Neural progenitor cell (in vitro differentiated cells): ENCODE data around the genes C16orf46 and GAN.

DNA sequence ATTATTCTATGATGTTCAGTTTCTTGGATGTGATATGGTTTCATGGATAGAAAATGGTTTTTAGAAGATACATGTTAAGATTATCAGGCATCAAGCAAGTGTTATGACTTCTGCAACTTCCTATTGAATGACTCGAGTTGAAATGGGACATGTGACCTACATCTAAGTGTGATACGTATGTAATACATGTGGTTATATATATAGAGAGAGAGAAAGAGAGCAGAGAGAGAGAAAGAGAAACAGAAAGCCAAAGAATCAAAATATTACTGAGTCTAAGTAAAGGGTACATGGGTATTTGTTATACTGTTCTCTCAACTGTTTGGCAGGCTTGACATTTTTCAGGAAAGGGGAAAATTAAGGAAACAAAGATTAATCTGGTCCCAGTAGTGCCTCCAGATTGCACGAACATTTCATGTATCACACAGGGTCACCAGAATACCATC, 1.6 kb downstream of the TMEM170A start:
- RAMPAGE, long total RNA = no peak

- RAMPAGE, long total RNA = no peak
Observed at GRCh38 chr16:75506524-75507152, 11.4 kb upstream of the CHST6 start.

GRCh38 chr16:75527677-75528354, 8.1 kb downstream of the CHST5 start:
- RAMPAGE, long total RNA = no peak

DNA sequence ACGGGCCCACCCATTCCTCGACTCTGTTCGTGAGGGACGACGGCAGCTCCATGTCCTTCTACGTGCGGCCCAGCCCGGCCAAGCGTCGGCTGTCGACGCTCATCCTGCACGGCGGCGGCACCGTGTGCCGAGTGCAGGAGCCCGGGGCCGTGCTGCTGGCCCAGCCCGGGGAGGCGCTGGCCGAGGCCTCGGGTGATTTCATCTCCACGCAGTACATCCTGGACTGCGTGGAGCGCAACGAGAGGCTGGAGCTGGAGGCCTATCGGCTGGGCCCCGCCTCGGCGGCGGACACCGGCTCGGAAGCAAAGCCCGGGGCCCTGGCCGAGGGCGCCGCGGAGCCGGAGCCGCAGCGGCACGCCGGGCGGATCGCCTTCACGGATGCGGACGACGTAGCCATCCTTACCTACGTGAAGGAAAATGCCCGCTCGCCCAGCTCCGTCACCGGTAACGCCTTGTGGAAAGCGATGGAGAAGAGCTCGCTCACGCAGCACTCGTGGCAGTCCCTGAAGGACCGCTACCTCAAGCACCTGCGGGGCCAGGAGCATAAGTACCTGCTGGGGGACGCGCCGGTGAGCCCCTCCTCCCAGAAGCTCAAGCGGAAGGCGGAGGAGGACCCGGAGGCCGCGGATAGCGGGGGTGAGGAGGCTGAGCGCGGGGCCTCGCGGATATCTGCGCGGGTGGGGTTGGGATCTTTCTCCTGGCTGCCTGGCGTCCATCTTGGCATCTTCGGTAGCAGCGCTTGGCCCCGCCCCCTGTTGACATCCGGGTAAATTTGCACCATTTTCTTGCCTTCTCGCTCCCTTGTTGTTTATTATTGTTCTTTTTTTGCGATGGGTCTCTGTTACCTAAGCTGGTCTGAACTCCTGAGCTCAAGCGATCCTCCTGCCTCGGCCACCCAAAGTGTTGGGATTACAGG, 602 bp downstream of the TERF2IP start:
- RAMPAGE, long total RNA = no peak

GRCh38 chr16:75760971-75761457, 34.7 kb upstream of the CPHXL start:
- RAMPAGE, long total RNA = no peak

GRCh38 chr16:75827493-75827767, 101.1 kb upstream of the CPHXL start:
- RAMPAGE, long total RNA = no peak

DNA sequence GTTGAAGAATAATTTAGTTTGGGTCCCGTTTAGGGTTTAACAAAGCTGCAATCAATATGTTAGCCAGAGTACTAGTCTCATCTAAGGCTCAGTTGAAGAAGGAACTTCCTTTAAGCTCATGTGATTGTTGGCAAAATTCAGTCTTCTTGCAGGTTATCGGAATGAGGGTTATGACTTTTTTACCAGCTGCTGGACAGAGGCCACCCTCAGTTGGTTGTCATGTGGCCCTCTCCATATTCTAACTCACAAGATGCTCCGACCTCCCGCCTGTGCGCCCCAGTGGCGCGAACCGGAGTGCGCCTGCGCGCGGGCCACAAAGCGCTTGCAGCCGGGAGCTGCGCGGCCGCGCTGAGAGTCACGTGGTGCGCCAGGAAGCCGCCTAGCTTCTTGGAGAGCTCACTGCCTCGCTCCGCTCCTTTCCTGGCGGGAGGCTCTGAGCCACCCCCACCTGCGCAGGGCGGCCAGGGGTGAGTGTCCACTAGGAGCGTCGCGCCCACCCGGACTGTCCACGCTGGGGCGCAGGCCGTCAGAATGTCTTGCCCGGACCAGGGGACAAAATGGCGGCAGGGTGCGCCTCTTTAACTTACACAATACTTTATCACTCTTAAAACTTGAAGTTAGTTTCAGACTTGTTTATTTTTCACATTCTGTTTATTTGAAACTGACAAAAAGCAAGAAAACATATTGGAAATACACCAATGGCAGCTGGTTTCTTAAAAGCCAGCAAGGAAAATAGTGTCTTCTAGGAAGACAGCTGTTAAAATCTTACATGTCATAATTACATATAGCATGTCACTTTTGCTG, 357.7 kb downstream of the CNTNAP4 start:
- RAMPAGE, long total RNA = no peak

DNA sequence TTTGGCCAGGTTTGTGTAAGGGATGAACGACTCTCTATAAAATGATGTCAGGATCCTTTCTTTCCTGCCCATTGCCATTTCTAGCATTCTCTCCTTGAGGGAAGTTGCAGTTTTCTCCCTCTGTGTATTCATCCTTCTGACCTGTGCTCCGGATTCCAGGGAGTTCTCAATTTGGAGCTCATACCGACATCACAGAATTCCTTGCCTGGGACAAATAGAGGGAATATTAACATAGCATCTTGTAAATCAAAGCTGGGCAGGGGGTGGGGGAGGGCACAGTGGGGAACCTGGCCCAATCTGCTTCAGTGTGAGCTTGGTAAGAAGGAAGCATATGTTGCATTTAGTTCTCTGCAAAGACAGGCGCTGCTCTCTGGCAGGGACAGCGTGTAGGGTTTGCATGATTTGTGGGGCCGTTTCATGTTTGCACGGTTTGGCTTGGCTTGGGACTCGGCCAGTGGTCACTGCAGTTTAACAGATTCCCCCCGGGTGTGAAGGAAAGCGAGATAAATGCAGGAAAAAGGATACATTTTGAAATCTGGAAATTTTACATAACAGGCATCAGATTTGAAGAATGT, 177.9 kb downstream of the WWOX start:
- RAMPAGE, long total RNA = no peak

DNA sequence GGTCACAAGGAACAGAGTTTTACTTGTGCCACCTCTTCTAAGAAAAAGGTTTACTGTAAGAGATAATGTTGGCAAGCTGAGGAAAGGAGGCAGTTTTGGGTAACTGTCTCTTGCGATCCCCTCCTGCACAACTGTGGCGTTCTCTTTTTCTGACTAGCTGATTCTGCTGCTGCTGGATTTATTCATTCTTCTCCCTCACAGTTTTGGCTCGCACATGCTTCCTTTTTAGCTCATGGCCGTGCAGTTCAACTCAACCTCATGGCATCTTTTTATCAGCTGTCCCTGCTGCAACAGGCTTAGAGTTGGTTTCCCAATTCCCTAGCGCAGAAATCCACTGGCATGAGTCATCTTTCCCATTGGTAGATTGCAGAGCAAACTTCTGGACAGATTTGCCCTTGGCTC, 584.4 kb downstream of the WWOX start:
- RAMPAGE, long total RNA = no peak

DNA sequence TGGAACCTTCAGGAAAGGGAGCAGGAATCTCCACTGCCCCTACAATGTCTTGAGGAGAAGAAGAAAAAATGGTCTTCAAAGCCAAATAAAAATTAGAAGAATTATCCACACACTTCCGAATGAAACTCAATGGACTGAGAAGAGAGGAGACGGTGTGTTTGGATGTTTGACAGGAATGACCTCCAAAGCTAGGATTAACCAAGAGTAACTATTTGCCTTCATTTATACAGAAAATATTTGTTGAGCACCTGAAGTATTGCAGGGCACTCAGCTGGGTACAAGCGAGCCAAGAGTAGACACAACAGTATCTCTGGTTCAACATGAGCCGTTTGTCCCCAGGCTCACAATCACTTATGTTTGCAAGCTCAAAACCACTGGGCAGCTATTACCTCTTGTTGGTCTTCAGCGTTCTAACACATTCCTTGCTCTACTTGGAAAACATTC, 38.9 kb downstream of the MAF start:
- RAMPAGE, long total RNA = no peak

GRCh38 chr16:79592901-79593665, 7.5 kb downstream of the MAF start:
- RAMPAGE, long total RNA = no peak

GRCh38 chr16:79772098-79772396, 171.5 kb upstream of the MAF start:
- RAMPAGE, long total RNA = no peak

- RAMPAGE, long total RNA = no peak
Observed at GRCh38 chr16:79971848-79972567, 371.5 kb upstream of the MAF start.

GRCh38 chr16:81004564-81005090, 2.1 kb downstream of the CMC2 start:
- RAMPAGE, long total RNA = no peak

DNA sequence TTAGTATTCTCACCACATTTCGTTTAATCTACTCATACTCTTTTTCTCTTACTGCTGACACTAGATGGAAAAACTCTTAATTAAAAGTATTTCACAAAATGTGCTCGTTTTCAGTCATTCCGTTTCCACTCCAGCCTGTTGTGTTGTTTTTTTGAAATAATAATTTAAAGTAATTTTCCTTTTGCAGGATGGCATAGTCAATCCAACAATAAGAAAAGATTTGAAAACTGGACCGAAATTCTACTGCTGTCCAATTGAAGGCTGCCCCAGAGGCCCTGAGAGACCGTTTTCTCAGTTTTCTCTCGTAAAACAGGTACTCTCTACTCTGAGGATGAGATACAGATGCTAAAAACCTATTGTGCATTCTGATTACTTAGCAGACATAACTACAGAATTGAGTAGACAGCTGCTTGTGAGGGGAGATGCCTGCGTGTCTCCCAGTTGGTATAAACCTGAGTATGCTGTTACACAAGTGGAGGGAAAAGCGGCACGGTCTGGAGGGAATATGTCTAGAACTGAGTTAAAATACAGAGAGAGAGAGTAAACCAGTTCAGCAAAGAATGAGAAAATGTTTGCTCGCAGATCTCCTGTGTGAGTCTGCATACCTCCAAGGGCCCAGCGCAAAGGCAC, 5.6 kb downstream of the ATMIN start:
- RAMPAGE, long total RNA = no peak

GRCh38 chr16:81076546-81077411, at the start of gene C16orf46:
Gene C16orf46 (minus strand): TSS chr16:81077238.
- RAMPAGE, long total RNA = no peak

- RAMPAGE, long total RNA = no peak
Observed at GRCh38 chr16:81274716-81275383, 36.4 kb downstream of the BCO1 start.

DNA sequence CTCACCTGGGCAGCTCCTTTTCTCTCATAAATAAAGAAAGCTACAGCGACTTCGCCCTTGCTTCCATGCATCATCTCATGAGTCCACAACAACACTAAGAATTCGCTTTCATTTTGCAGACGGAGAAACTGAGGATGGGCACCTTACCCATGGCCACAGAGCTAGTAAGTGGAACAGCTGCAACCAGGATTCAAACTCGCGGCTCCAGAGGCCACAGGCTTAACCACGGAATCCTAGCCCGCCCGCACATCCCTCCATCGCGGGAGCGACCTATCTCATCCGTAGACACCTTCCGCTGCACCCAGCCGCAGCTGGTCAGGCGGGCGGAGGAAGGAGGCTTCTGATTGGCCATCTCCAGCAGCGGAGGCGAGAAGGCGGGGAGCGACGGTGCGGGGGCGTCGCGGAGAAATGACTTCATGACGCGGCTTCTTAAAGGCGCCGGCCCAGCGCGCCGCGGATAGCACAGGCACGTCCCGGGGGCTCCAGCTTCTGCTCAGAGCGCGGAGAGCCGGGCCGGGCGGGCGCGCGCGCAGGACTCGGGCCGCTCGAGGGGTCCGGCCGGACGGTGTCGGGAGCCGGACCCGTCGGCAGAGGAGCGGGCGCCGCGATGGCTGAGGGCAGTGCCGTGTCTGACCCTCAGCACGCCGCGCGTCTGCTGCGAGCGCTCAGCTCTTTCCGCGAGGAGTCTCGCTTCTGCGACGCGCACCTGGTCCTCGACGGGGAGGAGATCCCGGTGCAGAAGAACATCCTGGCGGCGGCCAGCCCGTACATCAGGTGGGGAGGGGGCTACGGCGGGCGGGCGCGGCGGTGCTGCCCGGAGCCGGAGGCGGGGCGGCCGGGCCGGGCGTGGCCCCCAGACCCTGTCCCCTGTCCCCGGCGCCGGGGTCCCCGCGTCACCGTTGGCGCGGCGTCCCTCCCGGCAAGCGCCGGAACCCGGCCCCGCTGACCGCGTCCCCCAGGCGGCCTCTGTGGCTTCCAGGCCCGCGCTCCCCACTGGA, at the start of gene GAN:
GAN (plus strand) TSS at position 456 of the 998 bp plus-strand sequence.
- RAMPAGE, long total RNA = no peak

- RAMPAGE, long total RNA = no peak
Observed at GRCh38 chr16:81400967-81401401, 43.6 kb upstream of the CMIP start.

GRCh38 chr16:81442495-81443431, 1.8 kb upstream of the CMIP start:
- RAMPAGE, long total RNA = no peak